Left cardiac atrium (tissue), 1 donor: ENCODE measurements around a stretch of chr10.

- PRO-cap, result no peak
Observed at GRCh38 chr10:128056373-128057340, 69.6 kb downstream of the MKI67 start.

GRCh38 chr10:128062802-128063551 is 63.2 kb downstream of the MKI67 start:
- PRO-cap, result no peak

DNA sequence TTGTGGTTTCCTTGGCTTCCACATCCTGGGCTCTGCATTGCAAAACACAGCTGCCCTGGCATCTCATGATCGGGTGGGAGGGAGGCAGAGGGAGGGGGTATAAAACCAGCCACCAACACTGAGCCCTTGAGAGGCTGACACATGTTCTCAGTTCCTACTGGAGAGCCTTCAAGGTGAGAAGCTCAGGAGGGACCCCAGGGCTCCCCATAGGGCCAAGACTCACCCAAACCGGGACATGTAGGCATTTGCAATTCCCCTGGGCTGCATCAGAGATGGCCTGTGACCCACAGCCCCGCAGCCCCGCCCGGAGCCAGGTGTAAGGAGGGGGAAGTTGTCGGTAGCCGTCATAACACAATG is 61.4 kb downstream of the MKI67 start:
- PRO-cap, result no peak

DNA sequence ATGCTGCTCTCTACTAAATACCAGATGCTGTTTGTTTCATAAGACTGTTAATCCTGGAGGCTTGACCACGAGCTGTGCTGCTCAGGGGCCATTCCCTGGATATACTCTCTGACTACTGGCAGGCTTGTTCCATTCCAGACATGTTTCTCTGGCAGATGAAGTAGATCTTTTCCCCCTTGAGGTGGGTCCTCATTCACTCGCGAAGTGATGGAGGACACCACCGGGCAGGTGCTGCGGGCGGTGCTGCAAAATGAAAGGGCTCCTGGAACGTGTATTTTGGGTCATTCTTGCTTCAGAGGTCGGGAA is 61.1 kb downstream of the MKI67 start:
- PRO-cap, result no peak

- PRO-cap, result no peak
Observed at GRCh38 chr10:128102315-128103045, 23.7 kb downstream of the MKI67 start.

GRCh38 chr10:128149899-128150519 is 23.8 kb upstream of the MKI67 start:
- PRO-cap, result no peak

DNA sequence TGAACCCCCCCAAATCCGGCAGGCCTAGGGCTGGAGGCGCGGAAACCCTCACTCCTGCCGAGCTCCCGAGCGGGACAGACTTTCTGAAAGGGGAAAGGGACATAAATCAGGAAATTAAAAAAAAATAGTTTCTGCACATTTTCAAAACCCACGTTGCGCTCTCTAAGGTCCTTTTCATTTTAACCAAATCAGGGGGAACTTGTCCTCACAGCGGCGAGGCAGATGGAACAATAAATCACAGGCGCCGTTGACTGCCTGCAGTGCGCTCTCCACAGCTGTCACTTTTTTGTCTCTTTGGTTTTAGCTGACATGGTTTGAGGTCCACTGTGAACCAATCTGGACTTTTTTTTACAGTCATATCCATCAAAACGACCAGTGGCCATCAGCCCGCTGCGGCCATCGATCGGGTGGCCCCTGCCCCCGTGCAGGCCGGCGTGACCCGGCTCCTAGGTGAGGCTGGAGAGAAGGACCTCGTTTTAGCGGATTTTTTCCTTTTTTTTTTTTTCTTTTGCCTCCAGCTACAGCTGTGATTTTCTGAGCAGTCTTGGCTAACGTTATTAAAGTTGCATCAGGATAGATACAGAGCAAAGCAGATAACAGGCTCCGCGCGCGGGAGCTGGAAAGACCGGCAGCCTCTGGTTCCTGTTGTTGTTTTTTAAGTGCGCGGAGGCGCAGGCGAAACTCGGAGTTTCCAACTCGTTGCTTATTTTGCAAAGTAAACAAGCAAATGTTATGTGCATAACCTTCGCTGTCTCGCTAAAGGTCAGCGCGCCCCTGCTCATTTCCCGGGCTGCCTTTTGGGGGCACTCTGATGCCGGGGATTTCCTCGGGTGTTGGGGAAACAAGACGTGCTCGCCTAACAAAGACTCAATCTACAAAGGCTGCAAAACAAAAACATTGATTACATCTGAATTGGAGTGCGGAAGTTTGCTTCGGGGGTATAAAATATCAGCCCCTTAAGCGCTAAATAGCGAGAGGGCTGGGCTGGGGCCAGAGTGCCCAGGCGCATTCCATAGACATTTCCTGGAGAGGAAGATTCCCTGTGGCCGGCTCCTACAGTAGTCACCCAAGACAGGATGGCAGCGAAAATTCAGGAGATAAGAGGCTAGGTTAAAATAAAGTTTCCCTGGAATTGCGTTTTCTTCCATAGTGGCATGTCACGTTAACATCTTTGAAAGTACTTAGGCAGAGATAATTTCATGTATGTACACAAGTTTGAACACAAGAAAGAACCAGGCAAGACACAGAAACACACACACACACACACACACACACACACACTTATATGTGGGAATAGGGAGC is 414.9 kb upstream of the MKI67 start:
- PRO-cap, result no peak

GRCh38 chr10:129710459-129710854 is 243.4 kb downstream of the MGMT start:
- PRO-cap, result no peak

DNA sequence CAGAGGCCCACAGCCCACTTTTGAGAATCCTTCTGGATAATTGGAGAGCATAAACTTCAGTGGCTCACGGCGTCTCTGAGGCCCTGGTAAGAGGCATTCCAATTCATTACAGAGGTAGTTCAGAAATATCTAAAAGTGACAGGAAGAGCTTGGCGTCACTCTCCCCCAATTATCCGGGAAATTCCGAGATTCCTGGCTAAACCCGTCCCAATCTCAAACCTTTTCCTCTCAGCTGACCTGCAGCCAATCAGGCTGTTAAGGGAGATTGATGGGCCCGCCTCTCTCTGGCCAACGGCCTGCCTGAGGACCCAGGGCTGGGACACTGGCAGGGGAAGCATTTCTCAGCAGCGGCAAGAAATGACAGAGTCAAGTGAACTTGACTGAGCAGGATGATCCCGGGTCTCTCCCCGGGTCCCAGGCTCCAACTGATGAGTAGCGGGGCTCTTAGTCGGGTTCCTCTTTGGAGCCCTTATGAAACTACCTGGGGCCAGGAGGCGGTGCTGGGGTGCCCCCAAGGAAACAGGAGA is 72.3 kb downstream of the EBF3 start:
- PRO-cap, result no peak

DNA sequence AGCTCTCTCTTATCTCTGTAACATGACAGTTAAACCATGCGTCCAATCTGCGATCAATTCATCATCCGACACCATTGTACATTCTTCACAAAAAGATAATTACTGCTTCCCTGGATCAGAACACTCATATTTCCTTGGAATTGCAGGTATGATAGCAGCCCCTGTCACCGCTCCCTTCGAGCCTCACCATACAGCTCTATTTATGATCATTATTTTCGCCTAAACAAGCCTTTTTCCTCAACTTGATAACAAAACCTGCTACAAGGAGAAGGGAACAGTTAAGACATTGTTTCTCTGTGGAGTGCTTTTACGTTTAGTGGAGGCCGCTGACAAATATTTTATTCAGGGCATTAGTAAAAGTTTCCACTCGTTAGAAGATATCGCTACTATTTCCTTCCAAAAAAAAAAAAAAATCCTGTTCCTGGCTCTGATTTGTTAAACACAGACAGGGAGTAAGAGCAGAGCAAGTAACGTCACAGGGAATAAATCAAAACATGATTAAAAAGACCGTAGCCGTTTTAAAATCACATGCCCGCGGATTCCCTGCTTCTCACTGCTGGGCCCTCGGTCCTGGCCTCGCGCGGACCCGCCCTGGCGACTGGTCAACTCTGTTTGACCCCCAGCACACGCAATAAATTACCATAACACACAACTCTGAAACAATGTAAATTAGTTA is 18.3 kb downstream of the EBF3 start:
- PRO-cap, result bidirectional peak, plus-strand start at position 527 of the sequence, minus-strand start at position 288 of the sequence

DNA sequence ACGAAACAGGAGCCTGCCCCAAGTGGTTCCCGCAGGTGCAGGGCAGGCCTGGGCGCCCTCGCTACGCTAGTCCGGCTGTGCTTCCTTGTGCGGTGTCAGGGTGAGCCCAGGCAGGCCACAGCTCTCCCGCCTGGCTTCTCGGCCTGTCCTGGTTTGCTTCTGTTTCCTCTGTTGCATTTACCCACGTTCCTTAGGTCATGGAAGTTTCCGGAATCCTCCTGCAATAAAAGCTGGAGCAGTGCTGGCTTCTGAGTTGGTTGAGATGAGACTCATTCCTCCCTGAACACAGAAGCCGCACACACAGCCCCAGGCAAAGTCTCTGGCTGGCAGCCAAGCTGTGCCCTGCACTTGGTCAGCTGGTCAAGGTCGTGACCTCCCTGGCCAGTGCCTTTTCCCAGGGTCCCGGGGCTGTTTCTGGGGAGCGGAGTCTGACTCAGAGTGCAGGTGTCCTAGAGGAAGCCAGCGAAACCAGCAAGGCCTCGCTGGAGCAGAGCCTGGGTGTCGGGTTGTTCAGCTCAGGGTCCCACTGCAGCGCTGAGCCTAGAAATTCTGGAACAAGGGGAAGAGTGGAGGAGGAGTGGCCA is 245.8 kb upstream of the PPP2R2D start:
- PRO-cap, result no peak

- PRO-cap, result no peak
Observed at GRCh38 chr10:131805268-131805602, 95.6 kb upstream of the PPP2R2D start.

DNA sequence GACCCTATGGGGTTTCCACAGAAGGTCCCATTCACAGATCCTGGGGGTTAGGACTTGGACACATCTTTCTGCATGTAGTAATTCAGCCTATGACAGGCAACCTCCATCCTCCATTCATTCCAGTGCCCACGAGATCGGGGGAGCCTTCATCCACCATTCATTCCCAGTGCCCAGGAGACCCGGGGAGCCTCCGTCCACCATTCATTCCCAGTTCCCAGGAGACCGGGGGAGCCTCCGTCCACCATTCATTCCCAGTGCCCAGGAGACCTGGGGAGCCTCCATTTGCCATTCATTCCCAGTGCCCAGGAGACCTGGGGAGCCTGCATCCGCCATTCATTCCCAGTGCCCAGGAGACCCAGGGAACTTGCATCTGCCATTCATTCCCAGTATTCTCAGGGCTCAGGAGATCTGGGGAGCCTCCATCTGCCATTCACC is 91.8 kb upstream of the PPP2R2D start:
- PRO-cap, result no peak

DNA sequence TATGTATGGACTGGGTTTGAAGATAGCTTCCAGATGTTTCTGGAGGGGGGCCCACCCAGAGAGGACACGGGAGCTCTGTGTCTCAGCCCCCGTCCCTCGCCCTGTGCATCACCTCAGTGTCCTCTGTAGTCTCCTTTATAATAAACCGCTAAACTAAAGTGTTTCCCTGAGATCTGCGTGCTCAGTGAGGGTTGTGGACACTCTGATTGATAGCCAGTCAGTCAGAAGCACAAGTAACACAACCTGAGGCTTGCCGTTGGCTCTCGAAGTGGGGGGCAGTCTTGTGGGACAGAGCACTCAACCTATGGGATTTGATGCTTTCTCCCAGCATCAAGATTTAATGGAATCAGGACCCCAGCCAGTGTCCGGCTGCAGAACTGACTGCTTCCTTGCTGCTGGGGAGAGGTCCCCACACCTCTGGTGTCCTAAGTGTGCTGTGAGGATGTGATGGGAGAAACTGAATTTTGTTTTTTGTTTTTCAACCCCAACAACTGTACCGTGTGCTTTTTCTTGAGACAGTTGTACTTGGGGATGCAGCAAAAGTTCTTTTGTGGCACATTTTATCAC is 10.2 kb downstream of the PPP2R2D start:
- PRO-cap, result no peak

DNA sequence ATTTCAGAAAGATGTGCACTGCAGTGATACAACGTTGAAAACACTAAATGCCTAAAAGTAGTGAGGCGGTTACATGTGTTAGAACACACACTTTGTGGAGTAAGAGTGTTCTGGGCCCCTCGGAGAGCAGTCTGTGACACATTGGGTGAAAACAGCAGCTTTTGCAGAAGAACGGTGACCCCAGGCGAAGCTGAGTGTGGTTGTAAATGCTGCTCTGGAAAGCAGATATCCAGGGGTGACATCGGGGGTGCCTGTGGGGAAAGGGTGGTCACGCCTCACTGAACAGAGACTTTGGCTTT is 13.7 kb downstream of the PPP2R2D start:
- PRO-cap, result no peak

DNA sequence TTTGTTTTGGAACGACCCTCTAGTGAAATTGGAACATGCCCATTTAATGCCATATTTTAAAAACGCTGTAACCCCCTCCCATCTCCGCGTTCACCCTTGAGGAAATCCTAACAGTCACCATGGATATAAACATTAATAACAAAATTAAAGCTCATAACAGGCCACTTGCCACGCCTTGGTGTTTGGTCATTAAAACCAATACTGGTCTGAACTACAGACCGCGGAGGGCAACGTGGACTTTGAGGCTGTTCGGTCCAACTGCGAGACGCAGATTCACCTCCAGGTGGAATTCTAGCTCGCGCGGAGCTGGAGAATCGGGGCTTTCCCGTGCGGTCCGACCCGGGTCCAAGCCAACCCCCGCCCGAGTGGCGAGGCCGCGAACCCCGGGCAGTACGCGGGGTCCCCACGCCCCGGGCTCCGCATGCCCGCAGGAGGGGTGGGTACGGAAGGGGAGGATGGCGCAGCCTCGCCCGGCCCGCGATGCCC is 504 bp downstream of the BNIP3 start:
- PRO-cap, result no peak

DNA sequence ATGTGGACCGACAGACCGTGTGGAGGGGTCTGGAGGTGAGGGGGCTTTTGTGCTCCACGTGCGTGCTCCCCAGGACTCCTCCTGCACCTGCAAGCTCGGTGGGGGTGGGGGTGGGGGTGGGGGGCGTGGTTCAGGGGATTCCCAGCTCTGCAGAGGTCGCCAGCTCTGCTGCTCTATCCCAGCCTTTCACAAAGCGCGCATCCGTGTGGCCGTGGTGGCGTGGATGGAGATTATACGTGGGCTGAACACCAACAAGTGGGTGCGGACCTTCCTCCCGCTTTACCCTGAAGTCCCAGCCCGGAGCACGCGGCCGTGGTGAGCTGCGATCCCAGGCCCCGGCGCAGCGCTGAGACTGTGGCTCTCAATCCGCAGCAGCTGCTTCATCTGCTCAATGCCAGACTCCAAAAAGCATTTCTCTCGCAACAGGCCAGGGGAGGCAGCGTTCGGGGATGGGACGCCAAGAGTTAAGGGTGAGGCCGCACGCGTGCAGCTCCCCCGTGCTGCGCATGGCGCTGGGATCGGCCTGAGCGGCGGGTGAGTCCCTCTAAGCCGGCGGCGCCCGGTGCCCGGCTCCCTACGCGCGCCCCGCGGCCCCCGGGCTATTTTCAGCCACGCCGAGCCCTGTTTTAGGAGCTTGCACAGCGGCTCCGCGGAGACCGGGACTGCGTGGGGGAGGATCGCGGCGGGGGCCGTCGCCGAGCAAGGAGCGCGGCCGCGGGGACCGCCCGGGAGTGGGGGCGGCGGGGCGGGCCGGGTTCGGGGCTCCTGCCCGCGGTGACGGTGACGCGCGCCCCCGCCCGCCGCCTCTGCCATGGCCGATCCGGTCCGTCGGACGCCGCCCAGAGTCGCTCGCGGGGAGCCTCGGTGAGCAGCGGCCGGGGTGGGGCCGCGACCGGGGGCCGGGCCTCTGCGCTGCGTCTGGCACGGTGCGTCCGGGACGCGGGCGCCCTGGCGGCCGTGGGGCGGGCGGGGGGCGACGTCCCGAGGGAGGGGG is 29.6 kb upstream of the JAKMIP3 start:
- PRO-cap, result no peak

DNA sequence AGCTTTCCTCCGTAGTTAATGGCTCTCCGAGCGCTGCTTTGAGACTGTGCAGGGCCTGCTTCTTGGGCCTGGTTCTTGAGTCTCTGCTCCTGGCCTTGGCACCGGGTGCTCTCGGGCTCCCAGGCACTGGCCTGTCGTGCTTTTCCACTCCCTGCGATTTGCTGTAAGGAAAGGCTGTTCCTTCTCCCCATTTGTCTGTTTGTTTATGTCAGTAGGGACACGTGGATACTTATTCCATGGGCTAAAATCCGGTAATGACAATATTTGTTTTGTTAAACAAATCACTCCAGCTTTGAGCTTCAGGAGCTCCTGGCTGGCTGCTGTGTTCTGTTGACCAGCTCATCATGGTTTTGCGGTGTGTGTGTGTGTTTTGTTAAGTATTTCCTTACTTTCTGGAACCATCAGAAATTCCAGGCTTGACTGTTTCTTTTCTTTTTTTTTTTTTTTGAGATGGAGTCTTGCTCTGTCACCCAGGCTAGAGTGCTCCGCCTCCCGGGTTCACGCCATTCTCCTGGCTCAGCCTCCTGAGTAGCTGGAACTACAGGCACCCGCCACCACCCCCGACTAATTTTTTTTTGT is 17.4 kb upstream of the JAKMIP3 start:
- PRO-cap, result no peak

DNA sequence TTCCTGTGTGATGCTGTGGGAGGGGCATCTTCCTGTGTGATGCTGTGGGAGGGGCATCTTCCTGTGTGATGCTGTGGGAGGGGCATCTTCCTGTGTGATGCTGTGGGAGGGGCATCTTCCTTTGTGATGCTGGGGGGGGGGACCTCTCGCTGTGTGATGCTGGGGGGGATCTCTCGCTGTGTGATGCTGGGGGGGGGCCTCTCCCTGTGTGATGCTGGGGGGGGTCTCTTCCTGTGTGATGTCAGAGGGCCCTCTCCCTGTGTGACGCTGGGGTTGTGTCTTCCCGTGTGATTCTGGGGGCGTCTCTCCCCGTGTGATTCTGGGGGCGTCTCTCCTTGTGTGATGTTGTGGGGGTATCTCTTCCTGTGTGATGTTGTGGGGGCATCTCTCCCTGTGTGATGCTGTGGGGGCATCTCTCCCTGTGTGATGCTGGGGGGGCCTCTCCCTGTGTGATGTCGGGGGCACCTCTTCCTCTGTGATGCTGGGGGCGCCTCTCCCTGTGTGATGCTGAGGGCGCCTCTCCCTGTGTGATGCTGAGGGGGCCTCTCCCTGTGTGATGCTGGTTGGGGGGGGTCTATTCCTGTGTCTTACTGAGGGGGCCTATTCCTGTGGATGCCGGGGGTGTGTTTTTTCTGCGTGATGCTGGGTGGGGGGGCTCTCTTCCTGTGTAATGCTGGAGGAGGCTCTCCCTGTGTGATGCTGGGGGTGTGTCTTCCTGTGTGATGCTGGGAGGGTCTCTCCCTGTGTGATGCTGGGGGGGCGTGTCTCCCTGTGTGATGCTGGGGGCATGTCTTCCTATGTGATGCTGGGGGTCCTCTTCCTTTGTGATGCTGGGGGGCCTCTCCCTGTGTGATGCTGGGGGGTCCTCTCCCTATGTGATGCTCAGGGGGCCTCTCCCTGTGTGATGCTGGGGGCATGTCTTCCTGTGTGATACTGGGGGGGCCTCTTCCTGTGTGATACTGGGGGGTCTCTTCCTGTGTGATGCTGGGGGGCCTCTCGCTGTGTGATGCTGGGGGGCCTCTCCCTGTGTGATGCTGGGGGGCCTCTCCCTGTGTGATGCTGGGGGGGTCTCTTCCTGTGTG is 27.6 kb upstream of the DPYSL4 start:
- PRO-cap, result no peak

DNA sequence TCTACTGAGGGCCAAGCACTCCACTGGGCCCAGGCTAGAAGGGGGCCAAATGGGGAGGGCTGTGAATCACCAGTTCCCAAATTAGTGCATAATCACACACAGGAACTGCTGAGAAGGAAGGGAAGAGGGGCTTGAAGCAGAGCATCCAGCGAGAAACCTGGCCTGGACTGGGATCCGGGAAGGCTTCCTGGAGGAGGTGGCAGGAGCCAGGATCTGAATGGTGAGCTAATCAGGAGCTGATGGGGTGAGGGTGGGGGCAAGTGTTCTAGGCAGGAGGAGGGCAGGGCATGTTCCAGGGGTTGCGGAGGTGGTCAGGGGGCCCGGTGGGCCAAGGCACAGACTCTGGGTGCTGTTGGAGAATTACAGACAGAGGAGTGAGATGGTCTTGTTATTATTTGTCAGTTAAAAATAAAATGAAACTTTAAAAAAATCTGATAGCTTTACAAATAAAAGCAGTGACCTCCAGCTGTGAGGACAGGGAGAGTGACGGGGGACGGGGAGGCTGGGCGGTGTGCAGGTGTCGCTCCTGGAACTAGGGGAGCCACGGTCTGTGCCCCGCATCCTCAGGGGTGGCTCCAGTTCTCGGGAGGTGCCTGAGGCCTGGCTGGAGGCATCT is 12.8 kb downstream of the PWWP2B start:
- PRO-cap, result no peak